Epidermal melanocyte (primary cell): ENCODE data around the gene PLD5.

GRCh38 chr1:235421699-235422213, 54.5 kb downstream of the TBCE start:
- RRBS: no CpG with 5 or more reads among the region's 3 CpGs

DNA sequence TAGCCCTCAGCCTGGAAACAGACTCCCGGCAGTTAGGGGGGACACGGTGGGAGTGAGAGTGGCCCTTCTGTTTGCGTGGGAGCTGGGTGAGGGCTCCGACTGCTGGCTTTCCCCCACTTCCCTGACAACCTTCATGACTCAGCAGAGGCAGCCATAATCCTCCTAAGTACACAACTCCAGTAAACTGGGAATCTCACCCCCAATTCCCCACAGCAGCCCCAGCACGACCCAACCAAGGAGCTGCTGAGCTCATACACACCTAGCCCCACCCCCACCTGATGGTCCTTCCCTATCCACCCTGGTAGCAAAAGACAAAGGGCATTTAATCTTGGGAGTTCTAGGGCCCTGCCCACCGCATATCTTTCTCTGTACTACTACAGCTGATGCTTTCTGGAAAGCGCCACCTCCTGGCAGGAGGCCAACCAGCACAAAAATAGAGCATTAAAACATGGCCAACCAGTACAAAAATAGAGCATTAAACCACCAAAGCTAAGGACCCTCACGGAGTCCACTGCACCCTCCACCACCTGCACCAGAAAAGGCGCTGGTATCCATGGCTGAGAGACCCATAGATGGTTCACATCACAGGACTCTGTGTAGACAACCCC, 21.0 kb downstream of the LYST start:
- RRBS: no CpG with 5 or more reads among the region's 9 CpGs

- RRBS: no CpG with 5 or more reads among the region's 6 CpGs
Measured at GRCh38 chr1:235887912-235888517, 21.3 kb upstream of the LYST start.

DNA sequence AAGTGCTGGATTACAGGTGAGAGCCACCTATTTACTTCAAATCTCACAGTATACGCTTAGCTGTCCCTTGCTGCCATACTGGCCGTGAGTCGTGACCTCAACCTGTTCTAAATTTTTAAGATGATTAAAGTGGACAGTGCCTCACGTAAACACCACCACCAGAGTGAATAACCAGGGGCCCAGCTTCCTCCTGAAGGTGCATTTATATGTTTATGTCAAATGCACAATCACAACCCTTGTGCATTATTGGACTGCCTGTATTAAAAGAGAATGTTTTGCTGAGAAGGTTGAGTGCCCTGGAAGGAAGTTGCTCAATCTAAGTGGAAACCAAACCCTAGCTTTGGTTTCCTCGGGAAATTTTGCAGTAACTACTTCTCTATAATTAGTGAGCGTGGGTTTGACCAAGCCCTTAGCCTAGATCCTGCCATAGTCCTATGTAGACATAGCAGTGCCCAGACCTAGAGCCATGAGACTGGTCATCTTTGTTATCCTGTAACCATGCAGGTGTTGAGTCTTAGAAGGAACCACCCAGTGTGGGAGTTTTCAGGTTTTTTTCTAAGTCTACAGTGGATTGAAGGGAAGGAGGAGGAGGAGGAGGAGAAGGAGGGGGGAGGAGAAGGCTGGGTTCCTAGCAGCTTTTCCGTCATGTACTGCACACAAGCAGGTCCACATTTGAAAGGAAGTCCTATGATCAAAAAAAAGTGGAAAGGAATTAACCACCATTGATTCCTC, 72.0 kb upstream of the LYST start:
- RRBS: no CpG with 5 or more reads among the region's 7 CpGs

- RRBS: no CpG with 5 or more reads among the region's 4 CpGs
Measured at GRCh38 chr1:236090828-236091174, 25.9 kb upstream of the NID1 start.

DNA sequence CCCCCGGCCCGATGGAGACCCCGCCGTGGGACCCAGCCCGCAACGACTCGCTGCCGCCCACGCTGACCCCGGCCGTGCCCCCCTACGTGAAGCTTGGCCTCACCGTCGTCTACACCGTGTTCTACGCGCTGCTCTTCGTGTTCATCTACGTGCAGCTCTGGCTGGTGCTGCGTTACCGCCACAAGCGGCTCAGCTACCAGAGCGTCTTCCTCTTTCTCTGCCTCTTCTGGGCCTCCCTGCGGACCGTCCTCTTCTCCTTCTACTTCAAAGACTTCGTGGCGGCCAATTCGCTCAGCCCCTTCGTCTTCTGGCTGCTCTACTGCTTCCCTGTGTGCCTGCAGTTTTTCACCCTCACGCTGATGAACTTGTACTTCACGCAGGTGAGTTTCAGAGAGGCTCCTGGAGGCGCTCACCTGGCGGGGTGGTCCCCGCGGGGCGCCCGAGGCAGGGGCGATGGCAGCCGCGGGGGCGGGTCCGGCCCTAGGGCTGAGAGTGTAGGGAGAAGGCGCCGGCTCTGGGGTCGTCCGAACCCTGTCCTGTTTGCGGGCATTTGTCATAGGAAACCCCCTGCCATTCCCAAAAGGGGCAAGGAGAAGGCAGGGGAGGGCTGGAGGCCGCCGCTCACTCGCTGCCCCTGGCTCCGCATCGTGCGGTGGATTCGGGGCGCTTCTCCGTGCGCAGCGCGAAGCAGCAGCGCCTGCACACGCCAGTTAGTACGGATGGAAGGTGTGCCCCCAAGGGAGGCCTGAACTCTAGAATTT, 498 bp downstream of the GPR137B start:
- RRBS: 2% methylated on average over 10 of the region's 62 CpGs

DNA sequence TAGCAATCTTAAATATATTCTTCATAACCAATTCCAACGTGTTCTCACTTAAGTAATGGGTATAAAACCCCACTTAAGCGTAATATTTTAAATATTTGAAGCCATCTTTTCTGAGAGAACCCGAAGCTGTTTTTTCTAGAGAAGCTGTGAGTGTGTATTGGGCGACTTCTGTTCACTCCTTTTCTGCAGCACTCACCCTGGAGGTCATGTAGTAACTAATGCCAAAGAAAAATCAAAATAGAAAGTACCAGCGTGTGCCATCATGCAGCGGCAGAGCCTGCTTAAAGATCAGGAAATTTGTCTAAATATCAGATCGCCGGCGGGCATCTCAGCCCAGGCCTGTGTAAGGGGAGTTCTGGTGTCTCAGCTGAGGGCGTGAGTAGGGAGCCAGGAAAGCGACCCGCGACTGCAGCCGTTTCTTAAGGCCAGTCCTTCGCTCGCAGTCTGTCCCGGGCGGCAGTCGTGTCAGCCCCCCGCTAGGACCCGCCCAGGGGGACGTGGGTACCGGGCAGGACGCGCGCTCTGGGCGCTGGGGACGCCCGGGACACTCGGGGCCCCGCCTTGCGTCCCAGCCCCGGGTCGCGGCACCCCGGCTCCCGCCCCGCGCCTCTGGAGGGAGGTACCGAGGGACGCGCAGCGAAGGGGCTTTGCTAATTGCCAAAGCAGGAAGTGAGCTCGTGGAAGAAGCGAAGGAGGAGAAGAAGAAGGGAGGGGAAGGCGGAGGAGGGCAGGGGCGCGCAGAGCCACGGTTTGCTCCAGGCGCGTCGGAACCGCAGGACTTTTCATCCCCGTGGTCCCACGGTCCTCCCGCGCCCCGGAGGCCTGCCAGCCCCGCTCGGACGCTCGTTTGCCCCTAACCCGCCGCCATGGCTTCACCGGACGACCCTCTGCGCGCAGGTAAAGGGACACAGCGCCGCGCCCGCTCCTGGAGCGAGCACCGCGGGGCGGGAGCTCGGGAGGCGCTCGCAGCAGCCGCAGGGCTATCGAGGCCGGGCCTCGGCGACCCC, 981 bp downstream of the EDARADD start:
- RRBS: 3% methylated on average over 25 of the region's 84 CpGs

DNA sequence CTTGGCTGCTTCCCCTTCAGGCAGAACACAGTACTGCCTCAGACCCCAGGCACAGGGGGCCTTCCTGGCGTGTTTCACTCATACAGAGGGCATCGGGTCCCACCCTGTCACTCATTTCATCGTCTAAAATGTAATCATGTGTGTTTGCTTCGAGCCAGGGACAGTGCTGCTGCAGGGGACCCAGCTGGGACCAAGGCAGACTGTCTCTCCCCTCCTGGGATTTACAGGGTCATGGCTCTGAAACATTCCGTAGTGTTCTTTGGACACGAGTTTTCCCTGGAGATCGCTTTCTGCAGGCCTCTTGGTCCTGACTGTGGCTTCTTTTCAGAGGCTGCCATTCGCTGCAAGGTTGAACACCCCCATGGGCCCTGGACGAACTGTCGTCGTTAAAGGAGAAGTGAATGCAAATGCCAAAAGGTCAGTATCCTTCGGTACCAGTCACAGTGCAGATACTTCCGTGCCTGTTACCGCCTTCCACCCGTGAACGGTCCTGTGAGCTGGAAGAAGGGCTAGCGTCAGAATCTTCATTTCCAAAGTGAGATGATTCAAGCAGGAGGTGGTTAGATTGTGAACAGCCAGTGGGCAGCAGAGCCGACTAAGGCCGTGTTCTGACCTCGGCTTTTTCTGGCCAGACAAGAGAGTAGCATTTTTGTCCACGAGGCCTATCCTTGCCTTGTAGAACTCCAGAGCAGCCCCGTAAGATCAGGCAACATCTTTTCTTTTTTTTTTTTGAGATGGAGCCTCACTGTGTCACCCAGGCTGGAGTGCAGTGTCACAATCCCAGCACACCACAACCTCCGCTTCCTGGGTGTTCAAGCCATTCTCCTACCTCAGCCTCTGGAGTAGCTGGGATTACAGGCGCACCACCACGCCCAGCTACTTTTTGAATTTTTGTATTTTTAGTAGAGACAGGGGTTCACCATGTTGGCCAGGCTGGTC, 19.7 kb downstream of the LGALS8 start:
- RRBS: no CpG with 5 or more reads among the region's 25 CpGs

- RRBS: no CpG with 5 or more reads among the region's 8 CpGs
Measured at GRCh38 chr1:236550012-236550840, 26.4 kb downstream of the LGALS8 start.

DNA sequence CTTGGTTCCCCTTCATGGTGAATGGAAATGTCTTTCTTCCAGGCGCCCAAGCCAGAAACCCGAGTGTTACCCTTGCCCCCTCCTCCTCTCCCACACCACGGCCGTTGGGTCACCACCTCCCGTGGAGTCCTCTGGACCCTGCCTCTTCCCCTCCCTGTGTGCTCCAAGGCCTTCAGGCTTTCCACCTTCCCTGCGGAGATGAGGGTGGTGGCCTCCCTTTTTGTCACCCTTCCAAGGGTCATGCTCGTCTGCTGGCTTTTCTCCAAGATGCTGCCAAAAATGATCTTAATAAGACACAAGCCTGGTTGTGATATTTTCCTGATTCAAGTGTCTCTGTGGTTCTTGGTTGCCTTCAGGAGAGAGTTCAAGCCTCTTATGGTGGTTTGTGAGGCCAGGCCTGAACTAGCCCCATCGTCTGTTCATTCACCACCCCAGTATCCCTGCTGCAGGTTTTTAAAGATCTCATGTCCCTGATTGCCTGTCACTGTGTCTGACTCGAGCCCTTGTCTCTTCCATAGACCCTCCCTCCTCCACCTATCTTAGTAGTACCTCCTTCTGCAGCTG, 7.3 kb downstream of the ACTN2 start:
- RRBS: no CpG with 5 or more reads among the region's 9 CpGs

DNA sequence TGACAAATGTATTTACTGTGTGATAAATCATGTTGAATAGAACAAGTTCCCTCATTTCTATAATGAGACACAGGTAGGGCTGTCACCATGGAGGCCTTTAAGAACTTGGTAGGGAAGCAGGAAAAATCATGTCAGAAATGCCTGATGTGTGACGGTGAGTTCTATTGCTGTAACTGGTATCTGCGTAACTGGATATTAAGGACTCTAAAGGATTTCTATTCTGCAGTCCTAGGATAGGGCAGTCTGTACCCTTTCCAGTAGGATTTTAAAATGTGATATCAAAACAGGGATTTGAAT, 15.5 kb downstream of the ACTN2 start:
- RRBS: no CpG with 5 or more reads among the region's 2 CpGs

GRCh38 chr1:236747489-236748036, 47.5 kb upstream of the MTR start:
- RRBS: no CpG with 5 or more reads among the region's 7 CpGs

DNA sequence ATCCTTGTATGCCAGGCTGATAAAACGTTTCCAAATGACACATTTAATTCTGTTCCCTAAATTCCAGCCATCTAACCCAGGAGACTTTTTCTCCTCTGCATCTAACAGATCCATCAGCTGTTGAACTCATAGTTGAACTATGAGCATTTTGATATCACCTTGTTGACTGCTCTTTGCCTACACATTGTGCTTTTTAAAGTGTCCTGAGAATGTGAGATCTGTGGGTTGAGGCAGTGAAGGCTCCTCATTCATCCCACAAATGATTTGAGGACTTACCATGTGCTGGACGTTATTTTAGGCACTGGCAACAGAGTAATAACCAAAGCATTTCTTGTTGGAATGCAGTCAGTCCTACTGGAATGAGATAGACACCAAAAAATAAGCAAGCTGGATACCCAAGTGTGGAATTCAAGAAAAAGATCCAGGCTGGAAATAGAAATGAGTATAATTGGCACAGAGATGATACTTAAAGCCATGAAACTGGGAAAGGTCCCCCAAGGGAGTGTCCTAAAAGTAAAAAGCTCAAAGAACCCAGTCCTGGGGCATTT, 73.5 kb downstream of the ZP4 start:
- RRBS: no CpG with 5 or more reads among the region's 2 CpGs

GRCh38 chr1:237838357-237839117, 52.2 kb downstream of the ZP4 start:
- RRBS: no CpG with 5 or more reads among the region's 7 CpGs

DNA sequence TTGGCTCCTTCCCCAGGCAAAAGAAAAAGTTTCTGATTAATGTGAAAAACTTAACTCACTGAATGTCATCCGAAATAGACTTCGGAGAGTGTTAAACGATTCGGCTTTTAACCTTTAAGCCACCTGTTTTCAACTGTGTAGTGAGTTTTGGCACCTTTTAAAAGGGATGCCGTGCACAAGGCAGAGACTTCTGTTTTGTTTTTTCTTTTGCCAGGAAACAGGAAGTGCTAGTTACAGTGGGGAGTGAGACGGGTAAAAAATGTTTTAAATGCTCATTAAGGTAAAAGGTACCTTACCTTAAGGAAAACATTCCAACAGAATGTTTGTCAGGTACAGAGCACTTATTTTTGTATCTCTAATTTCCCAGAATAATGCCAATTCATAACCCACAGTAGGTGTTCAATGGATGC, 12.2 kb downstream of the CHML start:
- RRBS: no CpG with 5 or more reads among the region's 6 CpGs

- RRBS: no CpG with 5 or more reads among the region's 24 CpGs
Measured at GRCh38 chr1:241998215-241998920, 530 bp downstream of the MAP1LC3C start.

GRCh38 chr1:242051331-242051810, 52.5 kb upstream of the MAP1LC3C start:
- RRBS: no CpG with 5 or more reads among the region's 18 CpGs

GRCh38 chr1:242523857-242525073, at the start of gene PLD5:
PLD5 (minus strand) TSS chr1:242524697.
- RRBS: 5% methylated on average over 57 of the region's 138 CpGs

DNA sequence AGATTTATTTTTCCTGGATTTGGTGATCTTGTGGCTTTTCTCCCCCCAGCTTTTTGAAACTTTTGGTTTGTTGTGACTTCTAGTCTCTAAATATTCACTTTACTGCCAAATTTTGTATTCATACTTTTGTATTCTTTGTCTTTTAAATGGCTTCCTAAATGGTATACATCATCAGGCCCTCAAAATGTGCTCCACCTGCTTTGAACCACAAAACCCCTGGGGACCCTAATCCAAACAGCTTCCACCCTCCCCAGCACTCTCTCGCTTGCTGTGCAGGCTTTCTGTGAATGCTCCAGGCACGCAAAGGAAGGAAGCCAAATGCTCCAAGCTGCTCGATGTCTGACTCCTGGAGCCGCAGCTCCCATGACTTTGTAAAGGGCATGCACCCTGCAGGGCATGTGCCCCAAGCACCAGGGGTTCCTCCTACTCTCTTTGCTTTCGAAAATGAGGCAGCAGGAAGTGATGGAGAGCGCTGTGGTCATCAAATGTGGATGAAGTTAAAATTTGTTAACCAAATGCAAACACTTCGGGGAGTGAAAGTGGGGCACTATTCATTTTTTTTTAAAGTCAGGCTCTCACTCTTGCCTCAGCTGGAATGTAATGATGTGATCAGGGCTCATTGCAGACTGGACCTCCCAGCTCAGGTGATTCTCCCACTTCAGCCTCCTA, 141.0 kb downstream of the CEP170 start:
- RRBS: no CpG with 5 or more reads among the region's 7 CpGs

- RRBS: no CpG with 5 or more reads among the region's 7 CpGs
Measured at GRCh38 chr1:243286386-243286767, 30.5 kb downstream of the SDCCAG8 start.